Penis (tissue), 1 donor: ENCODE results near the genes CNOT10 and CRTAP.

- PRO-cap = no peak
These were observed 267.1 kb upstream of the STT3B start for GRCh38 chr3:31265615-31266094.

DNA sequence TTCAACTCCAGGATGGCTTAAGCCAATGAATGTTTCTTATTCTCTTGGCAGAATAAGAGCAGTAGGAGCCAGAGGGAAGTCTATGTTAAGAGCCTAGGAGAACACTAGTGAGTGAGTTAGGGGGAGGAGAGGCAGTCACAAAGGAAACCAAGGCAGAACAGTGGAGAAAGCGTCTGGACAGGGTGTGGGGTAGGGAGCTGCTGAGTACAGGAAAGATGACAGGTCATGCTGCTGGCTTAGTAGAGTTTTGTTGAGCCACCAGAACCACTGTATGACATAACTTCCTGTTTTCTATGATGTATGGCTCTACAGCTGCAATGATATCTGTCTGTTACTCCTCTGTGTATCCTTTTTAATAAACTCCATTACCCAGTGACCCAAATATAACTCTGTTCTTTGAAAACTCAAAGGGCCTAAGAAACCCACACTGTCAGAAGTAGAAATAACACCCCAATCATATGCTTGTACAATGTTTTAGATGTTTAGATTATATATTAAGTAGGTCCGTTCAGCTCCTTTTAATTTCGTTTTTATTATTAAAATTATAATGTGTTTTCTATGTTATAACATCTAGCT is 10.5 kb upstream of the STT3B start:
- PRO-cap = no peak

GRCh38 chr3:31533503-31533930 is 792 bp downstream of the STT3B start:
- PRO-cap = bidirectional peak, plus-strand start at chr3:31533557, minus-strand start at chr3:31533234; bidirectional peak, plus-strand start at chr3:31533780, minus-strand start at chr3:31533619

DNA sequence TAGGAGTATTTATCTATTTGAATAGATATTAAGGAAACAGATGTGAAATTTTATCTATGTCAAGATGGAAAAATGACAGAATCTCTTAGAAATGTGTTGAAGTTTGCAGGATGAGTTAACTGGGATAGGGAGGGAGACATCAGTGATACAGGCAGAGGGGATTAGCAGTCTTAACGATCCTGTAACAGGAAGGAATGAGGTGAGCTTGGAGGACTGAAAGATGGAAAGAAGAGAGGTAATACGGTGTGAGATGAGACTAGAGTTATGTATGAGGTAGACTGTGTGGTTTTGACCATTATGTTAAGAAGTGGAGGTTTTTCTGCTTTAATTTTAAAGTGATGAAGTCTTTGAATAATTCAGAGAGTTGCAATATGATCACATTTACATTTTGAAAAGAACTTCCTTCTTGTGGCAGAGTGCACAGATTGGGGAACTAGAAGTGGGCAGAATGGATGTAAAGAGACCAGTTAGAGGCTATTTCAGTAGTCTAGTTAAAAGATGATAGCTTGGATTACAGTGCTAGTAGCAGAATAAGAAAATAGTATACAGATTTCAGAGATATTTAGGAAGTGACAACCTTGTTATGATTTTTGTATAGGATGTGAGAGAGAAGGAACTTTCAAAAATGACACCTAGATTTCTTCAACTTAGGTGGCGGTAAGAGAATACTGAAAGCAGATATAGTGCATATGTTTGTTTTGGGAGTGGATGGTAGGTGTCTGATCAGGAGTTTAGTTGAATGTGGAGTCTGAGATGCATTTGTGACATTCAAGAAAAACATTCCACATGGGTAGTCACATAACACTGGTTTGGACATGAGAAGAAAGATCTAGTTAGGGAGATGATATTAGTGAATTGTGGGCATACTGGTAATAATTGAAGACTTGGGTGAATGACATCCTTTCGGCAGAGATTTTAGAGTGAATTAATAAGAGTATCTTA is 40.5 kb downstream of the STT3B start:
- PRO-cap = no peak

- PRO-cap = no peak
These were observed 37.2 kb upstream of the CMTM8 start for GRCh38 chr3:32201106-32201773.

DNA sequence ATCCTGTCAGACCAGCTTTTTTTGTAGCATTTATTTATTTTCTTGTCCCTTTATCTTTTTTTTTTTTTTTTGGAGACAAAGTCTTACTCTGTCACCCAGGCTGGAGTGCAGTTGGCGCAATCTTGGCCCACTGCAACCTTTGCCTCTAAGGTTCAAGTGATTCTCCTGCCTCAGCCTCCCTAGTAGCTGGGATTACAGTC is 14.7 kb downstream of the CMTM8 start:
- PRO-cap = no peak

- PRO-cap = no peak
These were observed 6.7 kb upstream of the CMTM7 start for GRCh38 chr3:32384955-32385371.

DNA sequence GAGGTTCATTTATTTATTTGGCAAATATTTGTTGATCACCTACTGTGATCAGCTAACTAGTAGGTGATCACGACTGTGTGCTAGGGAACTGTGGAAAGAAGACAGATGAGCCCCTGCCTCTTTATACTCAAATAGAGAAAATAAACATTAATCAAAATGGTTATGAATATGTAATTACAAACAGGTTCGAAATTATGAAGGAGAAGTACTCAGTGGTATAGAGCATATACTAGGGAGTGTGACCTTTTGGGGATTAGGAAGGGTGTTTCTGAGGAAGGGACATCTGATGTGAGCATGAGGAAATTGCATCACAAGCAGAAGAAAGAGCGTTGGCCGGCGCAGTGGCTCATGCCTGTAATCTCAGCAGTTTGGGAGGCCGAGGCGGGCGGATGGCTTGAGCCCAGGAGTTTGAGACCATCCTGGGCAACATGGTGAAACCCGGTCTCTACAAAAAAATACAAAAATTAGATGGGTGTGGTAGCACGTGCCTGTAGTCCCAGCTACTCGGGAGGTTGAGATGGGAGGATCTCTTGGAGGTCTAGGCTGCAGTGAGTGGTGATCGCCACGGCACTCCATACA is 6.8 kb downstream of the CMTM7 start:
- PRO-cap = no peak

DNA sequence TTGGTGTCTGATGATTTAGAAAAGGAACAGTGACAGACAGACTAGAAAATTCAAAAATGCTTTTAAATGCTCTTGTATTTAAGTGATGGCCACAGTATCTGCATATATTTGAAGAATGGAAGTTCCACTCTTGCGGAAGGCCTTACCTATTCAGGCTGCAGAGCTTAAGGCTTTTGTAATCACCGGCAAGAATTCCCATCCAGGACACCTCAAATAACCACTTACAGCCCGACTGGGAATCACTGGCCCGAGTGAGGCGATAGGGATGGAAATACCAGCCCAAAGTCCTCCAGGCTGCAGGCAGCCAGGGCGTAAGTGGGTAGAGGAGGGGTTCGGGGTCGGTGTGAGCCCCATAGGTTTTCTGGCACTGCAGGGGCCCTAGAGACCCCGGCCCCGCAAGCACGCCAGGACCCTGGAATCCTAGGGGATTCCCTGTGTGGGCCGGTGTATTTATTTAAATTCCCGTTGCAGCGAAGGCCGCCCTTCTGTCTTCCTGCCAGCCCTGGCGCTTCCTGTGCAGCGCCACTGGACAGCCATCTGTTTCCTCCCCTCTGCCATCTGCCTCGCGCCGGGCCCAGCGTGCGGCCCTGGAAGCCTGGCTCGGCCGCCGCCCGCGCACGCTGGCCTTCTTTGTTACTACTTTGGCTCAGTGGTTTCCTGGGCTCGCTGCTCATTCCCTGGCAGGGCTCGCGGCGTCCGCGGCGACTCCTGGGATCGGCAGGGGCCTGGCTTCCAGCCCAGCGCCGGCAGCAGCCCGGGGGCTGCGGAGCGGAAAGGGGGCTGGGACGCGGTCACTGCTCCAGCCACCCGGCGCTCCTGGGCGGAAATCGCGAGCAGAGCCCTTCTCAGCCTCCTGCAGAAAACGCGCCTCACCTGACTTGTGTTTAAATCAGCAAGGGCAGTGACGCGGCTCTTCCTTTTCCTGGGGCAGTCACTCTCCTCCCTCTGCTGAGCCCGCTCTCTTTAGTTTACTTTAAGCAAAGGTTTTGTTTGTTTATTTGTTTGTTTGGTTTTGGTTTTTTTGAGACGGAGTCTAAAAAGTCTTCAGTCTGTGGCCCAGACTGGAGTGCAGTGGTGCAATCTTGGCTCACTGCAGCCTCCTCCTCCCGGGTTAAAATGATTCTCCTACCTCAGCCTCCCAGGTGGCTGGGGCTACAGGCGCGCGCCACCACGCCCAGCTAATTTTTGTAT is 9.8 kb downstream of the CMTM7 start:
- PRO-cap = bidirectional peak, plus-strand start at position 673 of the sequence, minus-strand start at position 567 of the sequence; unidirectional peak, minus-strand start at position 864 of the sequence

DNA sequence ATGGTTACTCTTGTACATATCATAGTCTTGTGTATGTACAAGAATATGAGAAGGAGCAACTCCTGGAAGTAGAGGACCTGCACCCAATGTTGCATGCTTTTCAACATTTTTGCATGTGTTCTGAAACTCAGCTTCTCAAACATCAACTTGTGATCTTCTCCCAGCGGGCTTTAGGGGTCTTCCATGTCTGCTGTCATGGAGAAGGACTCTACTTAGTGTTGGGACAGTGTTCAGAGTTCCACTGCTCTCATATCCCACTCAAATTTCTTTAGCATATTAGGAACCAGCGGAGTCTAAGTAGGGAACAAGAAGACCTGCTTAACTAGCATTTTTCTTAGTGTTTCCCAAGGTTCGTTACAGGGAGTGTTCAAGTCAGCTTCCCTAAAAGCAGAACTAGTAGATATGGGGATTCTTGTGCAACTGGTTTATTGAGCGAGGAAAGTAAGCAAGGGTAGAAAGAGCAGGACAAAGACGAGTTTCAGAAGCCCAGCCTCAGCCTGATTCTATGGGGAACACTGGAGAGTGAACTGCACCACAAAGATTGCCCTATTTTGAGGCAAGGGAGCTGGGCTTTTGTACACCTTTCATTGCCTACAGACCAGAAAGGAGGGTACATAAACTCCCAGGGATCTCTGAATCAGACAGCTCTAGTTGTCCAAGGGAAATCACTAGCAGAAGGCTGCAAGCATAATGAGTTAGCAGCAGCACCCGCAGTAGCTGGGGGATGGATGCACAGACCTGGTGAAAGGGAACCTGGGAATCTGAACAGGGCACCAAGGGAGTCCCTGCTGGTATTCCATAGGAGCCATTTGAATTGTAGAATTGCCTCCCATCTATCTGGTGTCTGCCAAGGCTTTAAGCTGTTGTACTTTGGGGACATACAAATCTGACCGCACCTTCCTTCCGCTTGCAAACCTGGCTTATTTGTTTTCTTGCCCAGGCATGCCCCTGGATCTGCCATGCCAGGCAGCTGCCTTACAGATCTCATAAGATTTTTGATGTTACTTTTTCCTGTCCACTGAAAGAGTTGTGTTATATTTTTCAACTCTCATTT is 15.0 kb downstream of the CMTM7 start:
- PRO-cap = no peak

DNA sequence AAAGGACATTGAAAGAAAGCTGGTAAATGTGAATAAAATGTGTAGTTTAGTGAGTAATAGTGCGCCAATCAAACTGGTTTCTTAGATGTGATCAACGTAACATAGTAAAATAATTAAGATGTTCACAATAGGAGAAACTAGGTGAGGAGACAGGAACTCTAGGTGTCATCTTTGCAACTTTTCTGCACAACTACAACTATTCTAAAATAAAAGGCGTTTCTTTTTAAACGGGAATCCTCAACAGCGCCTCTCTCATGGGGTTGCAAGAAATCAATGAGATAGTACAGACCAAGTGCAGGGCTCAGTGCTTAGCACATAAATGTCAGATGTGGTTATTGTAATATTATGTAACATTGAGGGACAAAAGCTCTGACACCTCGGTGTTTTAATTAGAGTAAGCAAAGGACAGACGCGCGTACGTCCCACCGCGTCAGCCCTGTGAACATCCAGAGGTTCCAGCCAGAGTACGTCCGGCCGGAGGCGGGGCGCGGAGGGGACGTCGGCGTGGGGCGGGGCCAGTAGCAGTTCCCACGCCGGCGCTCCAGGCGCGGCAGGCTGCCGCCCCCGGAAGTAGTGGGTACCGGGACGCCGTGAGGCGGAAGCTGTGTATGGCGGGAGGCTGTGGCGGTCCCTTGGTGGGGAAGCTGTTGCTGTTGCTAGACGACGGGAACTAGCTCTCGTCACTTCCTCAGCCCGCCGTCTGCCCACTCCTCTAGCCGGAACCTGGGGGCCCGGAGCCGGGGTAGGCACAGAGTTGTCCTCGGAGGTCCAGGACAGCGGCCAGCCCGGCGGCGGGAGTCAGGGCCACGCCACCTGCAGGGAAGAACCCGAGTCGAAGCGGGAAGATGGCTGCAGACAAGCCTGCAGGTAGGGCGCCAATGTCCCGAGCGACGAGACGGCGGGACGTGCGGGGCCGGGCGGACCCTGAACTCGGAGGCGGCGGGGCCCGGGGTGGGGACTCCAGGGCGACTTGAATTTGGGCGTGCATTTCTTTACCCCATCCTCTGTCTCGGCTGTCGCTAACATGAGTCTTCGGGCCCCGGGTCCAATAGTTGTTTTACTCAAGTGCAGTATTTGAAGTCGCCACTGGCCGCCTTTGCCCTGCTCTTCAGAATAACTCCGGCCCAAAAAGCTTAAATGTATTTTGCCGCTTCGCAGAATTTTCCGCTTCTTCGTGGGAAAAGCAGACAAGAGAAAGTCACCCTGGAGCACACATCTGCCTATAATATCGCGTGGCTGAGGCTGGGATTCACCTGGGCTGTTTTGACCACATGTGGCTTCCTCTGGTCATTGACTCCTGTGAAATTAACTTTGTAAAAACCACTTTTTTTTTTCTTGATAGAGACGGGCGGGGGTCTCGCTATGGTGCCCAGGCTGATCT is at the start of gene CNOT10:
Gene CNOT10 (plus strand): TSS at position 573 of the 1,381 bp plus-strand sequence.
- PRO-cap = unidirectional peak, minus-strand start at position 192 of the sequence; bidirectional peak, plus-strand start at position 715 of the sequence, minus-strand start at position 440 of the sequence

- PRO-cap = no peak
These were observed 36.4 kb upstream of the TRIM71 start for GRCh38 chr3:32781198-32782042.

- PRO-cap = no peak
These were observed 17.4 kb upstream of the TRIM71 start for GRCh38 chr3:32800391-32800883.

GRCh38 chr3:32816311-32816952 is 1.4 kb upstream of the TRIM71 start:
- PRO-cap = no peak

DNA sequence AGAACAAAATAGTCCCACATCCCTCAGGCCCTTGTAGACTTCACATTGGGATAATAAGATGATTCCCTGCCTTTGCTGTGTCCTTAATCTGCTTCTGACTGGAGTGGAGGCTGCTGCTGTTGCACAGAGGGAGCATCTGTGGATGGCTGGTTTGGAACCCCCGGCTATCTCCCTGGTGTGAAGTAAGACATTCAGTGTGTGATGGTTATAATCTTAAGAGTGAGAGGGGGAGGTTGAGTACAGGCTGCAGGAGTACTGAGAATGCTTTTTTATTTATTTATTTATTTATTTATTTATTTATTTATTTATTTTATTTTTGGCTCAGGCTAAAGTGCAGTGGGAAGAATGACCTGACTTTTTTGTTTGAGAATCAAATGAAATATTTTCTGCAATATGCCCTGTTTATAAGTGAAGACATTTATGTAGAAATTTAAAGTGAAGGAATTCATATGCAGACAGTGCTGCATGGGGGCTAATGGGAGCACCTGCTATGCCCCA is 15.6 kb downstream of the TRIM71 start:
- PRO-cap = no peak

DNA sequence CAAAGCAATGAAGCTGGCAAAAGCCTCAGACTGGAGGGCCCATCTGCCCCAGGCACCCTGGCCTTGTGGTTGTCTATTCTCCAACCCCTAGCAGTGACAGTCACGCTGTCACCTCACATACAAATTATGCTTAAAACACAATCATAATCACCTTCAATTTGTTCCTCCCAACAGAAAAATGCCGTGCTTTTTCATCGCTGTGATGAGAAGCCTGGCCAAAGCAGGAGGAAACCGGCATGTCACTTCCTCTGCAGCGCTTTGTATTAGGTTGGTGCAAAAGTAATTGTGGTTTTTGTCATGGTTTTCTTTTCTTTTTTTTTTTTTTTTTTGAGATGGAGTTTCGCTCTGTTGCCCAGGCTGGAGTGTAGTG is 41.8 kb downstream of the GLB1 start:
- PRO-cap = no peak

GRCh38 chr3:33113648-33114313 is at the start of gene CRTAP:
CRTAP (plus strand) TSS chr3:33114014.
- PRO-cap = bidirectional peak, plus-strand start at chr3:33114062, minus-strand start at chr3:33113887

DNA sequence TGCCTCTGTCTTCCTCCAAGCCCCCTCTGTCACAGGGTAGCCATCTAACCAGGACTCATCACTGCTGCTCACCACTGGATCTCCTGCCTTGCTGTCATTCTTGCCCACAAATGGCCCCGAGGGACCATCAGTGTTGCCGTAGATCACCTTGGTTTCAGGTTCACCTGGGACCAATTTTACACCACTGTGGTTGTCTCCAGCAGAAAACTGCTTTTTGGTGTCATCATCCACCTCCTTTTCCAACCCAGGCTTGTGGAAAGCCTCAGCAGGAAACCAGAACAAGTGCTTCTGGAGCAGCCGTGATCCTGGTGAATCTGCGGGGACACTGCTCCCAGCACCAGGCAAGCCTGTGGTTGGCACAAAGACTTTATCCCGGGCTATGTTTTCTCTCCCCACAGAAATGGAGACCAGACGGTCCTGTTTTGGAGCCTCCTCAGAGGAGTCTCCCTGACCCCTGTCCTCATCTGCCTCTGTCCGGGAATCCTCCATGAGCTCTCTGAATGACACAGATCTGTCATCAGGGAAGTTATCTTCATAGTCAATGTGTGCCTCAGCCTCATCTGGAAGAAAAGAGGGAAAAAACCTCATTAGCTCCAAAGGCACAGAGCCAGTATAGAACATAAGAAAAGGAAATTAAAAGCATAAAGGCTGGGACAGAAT is 39.8 kb downstream of the CRTAP start:
- PRO-cap = no peak

GRCh38 chr3:33395946-33396438 is 44.2 kb downstream of the UBP1 start:
- PRO-cap = no peak

GRCh38 chr3:33416556-33417125 is 23.6 kb downstream of the UBP1 start:
- PRO-cap = no peak